ENCODE results near the gene MCUR1.

- PRO-cap, 2 experiments = no peak in any of the 2 experiments
Measured at GRCh38 chr6:13690393-13690916, 21.2 kb downstream of the RANBP9 start.

- PRO-cap, 2 experiments = peak in 1 of 2 experiments; most common plus-strand start chr6:13814709 (in 1); most common minus-strand start chr6:13814477 (in 1)
Measured at GRCh38 chr6:13814390-13815019, at the start of gene MCUR1. TSS of gene MCUR1 (minus strand) at chr6:13814557.

- PRO-cap, 2 experiments = no peak in any of the 2 experiments
Measured at GRCh38 chr6:13925442-13925735, 637 bp downstream of the RNF182 start.

DNA sequence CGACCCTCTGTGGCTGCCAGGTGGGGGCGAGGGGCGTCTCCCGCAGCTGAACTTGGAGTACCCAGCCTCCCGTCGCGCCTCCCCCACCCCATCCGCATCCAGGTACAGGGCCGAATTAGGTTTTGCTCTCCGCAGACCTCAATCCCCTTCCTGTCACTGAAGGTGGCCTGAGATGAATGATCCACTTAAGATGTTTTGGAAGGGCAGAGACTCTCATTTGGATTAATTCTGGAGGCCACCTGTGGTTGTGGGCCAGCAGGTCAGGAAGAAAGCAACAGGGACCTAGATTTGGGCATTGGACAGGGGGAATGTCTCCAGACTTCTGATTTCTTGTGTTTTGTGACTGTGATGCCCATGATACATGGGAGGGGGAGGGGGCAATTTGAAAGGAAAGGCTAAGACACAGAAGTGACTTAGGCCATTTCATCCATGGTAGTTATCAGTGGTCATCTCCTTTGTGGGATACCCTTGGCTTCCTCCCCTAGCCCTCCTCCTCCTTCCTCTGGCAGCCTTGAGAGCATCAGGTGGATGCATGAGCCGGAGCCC, 644 bp downstream of the CD83 start:
- PRO-cap, 2 experiments = no peak in any of the 2 experiments

DNA sequence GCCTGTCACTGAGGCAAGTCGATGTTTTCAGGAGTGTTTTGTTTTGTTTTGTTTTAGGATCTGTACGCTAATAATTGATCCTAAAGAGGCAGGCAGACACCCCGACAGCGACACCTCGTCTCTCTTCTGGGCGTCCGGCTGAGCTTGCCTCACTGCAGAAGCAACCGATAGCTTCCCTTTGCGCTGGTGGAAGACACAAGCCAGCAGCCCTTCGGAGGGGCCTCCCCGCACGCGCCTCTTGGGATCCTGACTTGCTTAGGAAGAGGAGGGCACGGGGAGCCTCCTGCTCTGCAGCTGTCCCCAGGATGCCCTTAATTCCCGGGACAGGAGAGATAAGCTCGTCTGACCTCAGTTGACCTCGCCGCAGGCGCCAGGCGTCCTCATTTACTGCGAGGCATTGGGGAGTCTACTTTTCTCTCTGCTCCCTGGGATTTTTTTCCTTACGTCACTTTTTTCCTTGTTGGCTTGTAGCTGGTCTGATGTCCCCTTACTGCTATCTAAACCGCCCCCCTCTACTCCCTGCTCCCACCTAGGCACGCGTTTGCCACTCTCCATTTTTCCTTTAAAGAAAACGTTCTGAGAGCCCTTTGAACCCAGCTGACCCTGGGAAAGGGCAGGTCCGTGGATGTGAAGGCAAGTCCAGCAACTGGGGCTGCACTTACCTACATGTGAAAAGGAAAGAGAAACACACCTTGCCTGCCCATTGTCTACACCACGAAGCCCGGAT, 94.1 kb downstream of the CD83 start:
- PRO-cap, 2 experiments = no peak in any of the 2 experiments

DNA sequence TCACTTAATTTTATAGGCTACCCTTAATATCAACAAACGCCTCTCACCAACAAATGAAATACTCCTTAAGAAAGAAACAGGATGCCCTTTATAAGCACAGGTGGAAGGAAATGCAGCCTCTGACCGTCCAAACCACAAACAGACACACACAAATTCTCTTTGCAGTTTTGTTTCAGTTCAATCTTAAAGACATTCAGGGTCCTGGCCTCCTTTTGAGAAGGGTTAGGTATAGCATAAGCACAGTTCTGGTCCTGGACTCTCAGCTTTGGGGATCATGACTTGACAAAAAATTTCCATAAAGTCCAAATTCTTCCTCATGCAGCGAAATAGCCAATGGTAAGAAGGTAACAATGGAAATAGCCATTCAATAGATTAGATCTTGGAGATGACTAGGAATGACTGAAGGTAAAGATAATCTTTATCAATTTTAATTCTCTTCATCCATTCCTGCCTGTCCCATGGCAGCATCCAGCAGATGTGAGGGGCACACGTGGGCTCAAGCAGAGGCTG, 123.8 kb downstream of the CD83 start:
- PRO-cap, 2 experiments = no peak in any of the 2 experiments

- PRO-cap, 2 experiments = no peak in any of the 2 experiments
Measured at GRCh38 chr6:14361189-14361919, 243.8 kb downstream of the CD83 start.

DNA sequence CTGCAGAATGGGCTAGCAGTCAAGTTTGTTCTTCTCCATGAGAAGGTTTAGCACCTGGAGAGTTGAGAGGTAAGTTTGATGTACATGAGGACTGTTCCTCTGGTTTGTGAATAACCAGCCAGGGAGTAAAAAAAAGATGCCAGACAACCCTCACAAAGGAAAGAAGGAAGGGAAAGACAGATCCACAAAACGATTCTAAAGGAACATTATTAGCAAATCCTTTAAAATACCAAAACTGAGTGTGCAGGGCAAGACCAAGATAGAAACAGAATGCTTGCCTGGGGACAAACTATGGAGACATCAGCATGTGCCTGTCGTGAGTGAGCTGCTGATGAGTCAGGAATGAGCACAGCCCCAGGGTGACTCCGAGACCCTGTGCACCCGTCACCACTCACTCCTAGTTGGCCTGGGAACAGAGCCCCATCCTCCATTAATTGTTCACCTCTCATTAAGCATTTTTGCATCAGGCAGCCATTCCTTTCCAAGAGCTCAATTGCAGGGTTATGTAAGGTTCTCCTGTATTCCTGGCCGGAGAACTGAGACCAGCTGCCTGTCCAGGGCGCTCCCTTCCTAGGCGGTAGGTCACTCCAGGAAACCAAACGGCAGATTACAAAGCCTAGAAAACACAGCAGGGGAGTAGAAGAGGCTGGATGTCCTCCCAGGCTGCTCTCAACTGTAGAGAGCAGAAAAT, 532.9 kb upstream of the JARID2 start:
- PRO-cap, 2 experiments = no peak in any of the 2 experiments

- PRO-cap, 2 experiments = no peak in any of the 2 experiments
Measured at GRCh38 chr6:15148140-15148814, 97.6 kb upstream of the JARID2 start.

GRCh38 chr6:15246340-15246950, 576 bp downstream of the JARID2 start:
- PRO-cap, 2 experiments = no peak in any of the 2 experiments

DNA sequence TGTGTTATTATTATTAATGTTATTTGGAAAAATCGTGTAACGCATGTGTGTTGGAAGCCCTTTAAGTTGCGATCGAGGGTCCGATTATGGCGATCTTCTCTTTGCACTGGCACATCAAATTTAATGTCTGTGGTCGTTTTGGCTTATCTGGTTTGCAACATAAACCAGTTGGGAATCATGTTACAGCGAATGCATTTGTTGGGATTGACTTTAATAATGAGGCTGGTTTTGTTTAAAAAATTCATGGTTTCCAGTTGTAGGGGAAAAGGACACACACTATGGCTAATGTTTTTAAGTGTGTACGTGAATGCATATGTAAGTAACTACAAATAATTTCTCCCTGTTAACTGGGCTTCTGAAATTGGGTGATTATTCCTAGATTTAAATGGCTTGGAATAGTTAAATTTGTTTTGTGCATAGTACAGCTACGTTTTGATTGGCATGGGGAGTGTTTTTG, 1.1 kb downstream of the JARID2 start:
- PRO-cap, 2 experiments = no peak in any of the 2 experiments

- PRO-cap, 2 experiments = no peak in any of the 2 experiments
Measured at GRCh38 chr6:15256621-15257015, 10.7 kb downstream of the JARID2 start.

DNA sequence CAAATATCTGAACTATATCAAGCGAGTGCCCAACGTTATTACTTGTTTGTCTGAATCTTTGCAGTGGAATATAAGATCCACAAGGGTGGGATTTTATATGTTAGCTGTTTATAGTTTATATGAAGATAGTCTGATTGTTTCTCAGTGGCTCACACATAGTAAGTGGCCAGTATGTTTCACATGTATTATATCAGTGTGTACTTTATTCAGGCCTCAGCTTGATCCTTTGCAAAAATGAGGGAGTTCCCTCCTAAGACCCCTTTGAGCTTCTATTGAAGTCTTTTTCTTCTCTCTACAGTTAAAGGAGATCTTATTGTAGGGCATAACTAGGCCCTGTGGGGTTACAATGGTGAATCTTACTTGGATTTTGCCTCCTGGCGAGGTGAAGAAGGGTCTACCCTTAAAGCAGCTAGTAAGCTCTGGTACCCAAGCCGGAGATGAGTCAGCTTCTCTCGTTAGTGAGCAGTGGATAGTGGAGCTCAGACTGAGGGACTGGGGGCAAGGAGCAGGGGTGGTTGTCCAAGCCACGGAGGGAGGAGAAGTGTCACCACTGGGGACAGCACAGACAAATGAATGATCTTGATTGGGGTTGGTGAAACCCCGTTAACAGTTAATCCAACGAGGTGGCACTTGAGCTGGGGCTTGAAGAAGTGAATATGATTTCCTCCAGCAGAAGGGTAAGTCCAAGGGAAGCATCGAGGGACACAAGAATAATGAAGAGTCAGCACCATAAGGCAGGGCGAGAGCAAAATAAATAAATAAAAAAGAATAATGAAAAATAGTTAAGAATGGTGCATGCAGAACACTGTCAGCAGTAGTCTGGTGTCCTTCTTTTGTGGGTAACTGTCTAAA, 42.8 kb downstream of the JARID2 start:
- PRO-cap, 2 experiments = no peak in any of the 2 experiments

GRCh38 chr6:15308397-15309289, 62.8 kb downstream of the JARID2 start:
- PRO-cap, 2 experiments = no peak in any of the 2 experiments

- PRO-cap, 2 experiments = no peak in any of the 2 experiments
Measured at GRCh38 chr6:15350695-15351137, 104.8 kb downstream of the JARID2 start.

DNA sequence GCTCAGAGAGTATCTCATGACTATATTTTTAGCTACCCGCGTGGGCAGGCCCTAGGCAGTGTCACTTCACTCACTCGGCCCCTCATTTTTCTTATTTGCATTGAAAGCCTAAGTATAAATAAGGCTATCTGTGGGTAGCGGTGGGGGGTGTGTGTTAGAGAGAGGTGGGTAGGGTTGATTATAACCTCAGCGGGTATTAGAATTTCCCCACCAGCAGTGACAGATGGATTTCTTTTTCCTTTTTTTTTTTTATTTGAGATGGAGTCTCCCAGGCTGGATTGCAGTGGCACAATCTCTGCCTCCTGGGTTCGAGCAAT, 113.6 kb downstream of the JARID2 start:
- PRO-cap, 2 experiments = no peak in any of the 2 experiments

DNA sequence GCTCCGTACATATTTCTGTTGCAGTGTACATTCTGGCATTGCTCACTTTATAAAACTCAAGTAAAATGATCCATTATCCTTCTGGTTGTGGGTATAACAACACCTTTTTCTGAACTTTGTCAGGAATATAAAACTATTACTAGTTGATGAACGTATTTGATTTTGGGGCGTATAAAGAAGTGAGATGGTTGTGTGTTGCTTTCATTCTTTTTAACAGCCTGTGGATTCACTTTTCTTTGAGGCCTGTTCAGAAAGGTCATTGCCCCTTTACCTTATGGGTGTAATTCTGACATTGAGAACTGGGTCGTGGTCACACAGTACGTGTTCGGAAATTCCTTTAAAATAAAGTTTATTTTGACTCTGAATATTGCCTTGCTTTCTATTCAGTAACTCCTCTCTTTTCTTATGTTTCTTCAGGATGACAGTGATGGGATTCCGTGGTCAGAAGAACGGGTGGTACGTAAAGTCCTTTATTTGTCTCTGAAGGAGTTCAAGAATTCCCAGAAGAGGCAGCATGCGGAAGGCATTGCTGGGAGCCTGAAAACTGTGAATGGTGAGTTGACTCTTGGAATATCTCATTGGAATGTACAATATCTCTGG, 127.9 kb downstream of the JARID2 start:
- PRO-cap, 2 experiments = no peak in any of the 2 experiments

DNA sequence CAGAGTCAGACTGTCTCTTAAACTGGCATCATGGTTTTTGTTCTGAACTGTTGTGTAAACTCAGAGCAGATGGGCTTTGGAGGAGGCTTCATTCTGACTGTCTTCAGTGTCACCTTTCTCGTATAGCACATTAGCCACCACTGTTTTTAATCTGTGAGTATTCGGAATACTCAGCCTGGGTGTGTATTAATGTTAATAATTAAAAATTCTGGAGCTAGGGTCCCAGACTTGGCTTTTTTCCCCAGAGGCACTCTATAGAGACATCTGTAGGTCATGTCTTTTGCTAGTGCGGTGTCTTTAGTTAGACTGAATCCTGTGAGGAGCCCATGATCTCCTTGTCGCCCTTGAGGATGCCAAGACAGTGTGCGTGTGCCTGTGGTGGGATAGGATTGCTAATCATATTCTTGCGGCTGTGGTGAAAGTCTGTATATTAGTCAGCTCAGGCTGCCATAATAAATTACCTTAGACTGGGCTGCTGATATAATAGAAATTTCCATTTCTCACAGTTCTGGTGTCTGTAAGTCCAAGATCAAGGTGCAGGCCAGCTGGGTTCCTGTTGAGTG, 141.1 kb downstream of the JARID2 start:
- PRO-cap, 2 experiments = no peak in any of the 2 experiments

GRCh38 chr6:15400581-15401240, 154.8 kb downstream of the JARID2 start:
- PRO-cap, 2 experiments = peak in 1 of 2 experiments; most common plus-strand start chr6:15400858 (in 1); most common minus-strand start chr6:15400815 (in 1)

- PRO-cap, 2 experiments = no peak in any of the 2 experiments
Measured at GRCh38 chr6:15443105-15443412, 197.2 kb downstream of the JARID2 start.

All from cerebral cortex (tissue), 2 donors.